Measurements from ENCODE around the genes C6orf226, KLHDC3 and CRIP3.

- PRO-cap: no peak
Observed at GRCh38 chr6:42795839-42796398, 14.1 kb downstream of the BICRAL start.

DNA sequence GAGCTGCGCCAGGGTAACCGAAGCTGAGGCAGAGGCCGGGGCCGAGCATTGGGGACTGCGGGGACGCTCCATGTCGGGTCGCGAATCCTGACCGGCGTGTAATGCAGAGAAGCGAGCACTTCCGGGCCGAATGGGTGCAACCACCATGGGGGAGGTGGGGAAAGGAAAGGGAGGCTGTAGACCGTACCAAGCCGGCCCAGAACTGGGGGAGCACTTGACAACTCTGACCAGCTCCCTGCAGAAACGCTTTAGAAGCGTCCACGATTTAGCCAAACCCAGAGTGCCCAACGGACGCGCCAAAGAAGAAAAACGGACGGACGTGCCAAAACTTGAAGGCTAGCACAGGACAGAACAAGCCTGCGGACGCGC is at the start of gene C6orf226:
C6orf226 (minus strand) TSS at position 105 of the 369 bp plus-strand sequence.
- PRO-cap: bidirectional peak, plus-strand start at position 299 of the sequence, minus-strand start at position 103 of the sequence

- PRO-cap: bidirectional peak, plus-strand start at chr6:43014268, minus-strand start at chr6:43013919
Observed at GRCh38 chr6:43014025-43014982, at the start of gene KLHDC3. KLHDC3 (plus strand) TSS chr6:43014249.

GRCh38 chr6:43026967-43027736 is 5.7 kb downstream of the RRP36 start:
- PRO-cap: no peak

DNA sequence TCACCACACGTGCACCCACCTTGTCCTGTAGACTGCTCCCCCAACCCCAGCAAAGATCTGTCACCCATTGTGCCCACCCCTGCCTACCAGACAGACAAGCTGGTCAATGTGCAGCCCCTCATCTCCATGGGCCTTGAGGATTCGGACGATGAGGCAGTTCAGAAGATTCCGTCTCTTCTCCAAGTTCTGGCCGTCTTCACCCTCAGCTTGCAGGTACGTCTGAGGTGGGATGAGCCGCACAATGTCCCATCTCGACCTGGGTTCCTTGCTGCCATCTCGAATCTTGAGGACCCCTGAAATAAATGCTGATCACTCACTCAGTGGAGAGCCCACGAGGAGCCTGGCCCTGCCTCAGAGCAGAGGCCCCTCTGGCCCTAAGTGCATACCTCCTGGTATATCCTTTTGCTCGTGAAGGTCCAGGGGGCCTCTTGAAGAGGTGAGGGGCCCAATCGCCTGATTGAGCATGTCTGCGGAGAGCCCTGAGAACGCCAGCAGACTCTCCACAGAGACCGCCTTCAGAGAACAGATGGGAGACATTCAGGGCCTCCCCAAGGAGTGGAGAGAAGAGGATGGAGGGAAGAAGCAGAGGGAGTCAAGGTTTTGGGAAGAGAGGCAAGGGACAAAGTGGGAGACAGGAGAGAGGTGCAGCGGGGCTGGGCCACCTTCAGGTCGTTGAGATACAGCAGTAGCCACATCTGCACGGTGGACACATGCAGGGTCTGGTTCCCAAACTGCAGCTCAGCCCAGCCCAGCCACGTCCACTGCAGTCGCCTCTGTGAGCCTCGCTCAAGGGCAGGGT is 15.3 kb downstream of the CUL7 start:
- PRO-cap: no peak

- PRO-cap: no peak
Observed at GRCh38 chr6:43058331-43059005, 766 bp downstream of the MRPL2 start.

- PRO-cap: no peak
Observed at GRCh38 chr6:43178936-43179503, 3.0 kb upstream of the CUL9 start.

DNA sequence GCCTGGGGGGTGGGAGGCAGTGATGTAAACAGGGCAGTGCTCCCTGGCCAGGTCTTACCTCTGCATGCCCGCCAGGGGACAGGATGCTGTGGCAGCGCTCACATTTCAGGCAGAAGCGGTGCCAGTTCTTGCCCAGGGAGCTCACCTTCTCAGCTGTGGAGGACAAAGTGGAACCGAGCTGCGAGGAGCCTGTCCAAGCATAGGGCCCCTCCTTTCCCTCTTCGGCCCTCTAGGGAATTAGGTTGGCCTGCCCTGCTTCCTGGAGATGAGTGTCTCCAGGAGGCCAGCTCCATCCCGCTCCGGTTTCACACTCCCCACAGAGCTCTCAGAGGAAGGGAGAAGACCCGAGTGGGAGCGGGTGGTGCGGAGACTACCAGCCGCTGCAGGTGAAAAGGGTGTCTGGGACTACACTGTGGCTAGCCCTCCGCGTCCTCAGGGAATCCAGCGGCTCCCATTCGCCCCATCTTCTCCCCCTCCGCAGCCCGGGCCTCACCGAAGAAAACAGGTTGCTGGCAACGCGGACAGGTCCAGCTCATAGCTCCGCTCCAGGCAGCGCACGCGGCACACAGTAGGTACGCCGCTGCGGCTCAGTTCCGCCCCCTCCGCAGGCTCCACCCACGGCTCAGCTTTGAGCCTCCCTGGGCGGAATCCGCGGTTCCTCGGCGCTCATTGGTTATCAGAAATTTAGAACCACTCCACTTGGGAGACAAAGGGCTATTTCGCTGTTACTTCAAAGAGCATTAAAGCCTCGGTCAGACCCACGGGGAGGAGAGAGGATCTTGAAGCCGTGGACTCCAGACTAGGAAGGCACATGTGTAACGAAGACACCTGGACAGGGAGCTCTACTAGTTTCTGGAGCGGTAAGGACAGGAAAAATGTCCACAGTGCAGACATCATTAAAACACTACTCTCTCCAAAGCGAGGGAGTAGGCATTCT is at the start of gene CRIP3:
CRIP3 (minus strand) TSS at position 570 of the 937 bp plus-strand sequence.
- PRO-cap: no peak

GRCh38 chr6:43614342-43615168 is 14.5 kb downstream of the GTPBP2 start:
- PRO-cap: no peak

DNA sequence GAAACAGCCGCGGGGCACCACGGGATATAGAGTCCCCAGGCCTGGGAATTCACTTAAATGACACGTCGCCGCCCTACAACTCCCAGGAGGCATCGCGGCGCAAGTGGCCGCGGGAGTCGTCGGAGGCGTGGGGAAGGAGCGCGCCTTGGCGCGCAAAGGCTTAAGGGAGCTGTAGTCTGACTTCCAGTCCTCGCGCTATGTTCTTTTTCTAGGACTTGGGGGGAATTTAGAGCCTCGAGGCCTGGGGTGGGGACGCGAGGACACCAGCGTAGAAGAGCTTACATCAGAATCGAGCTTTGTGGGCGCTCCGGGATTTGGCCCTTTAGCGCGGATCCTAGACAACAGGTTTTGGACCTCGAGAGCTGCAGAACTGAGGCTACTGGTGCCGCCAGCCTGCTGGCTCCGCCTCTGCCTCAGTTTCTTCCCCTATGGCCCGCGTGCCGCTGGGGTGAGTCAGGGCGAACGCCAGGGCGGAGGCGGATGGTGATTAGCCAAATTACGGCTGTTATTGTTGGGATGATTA is 319 bp upstream of the GTPBP2 start:
- PRO-cap: bidirectional peak, plus-strand start at position 174 of the sequence, minus-strand start outside the sequence; bidirectional peak, plus-strand start at position 367 of the sequence, minus-strand start at position 372 of the sequence

DNA sequence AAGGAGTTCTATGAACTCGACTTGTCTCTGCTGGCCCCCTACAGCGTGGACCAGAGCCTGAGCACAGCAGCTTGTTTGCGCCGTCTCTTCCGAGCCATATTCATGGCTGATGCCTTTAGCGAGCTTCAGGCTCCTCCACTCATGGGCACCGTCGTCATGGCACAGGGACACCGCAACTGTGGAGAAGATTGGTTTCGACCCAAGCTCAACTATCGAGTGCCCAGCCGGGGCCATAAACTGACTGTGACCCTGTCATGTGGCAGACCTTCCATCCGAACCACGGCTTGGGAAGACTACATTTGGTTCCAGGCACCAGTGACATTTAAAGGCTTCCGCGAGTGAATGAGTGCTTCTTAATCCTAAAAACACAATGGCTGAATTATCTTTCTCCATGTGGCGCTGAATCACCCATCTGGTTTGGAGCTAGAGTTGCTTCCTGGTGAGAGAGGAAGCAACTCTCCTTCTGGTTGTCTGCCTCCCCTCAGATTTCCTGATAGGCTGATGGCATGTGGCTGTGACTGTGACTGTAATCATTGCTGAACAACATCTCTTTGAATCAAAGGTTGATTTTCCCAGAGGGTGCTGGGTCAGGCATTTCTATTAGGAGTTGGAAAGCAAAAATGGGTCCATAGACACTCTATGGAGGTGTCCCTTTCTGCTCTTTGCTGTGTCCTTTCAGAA is 4.5 kb upstream of the RSPH9 start:
- PRO-cap: no peak

DNA sequence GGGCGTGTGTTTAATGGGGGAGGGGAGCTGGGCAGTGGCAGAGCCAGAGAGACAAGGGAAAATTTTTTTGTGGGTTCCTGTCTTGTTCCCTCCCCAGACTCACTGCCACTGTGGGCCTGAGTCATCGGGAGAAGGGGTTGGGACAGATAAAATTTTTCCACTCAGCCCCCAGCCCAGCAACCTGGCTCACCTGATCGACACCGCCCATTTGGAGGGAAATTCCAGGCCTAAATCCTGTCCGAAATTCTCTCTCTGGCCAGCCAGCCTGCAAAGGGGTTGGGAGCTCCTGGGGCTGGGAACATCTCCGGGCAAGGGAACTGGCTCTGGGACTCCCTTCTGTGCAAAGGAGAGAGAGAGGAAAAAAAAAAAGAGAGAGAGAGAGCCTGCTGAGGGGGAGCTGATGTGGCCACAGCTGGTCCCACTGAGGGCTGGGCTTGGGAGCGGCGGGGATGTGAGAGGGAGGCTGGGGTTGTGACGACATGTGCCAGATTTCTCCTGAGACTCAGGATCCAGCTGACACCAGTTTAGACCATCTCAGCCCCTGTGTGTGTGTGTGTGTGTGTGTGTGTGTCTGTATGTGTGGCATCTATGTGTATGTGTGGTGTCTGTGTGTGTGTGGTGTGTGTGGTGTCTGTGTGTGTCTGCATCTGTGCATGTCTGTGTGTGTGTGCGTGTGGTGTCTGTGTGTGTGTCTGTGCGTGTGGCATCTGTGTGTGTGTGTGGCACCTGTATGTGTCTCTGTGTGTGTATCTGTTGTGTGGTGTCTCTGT is 32.3 kb upstream of the VEGFA start:
- PRO-cap: no peak

DNA sequence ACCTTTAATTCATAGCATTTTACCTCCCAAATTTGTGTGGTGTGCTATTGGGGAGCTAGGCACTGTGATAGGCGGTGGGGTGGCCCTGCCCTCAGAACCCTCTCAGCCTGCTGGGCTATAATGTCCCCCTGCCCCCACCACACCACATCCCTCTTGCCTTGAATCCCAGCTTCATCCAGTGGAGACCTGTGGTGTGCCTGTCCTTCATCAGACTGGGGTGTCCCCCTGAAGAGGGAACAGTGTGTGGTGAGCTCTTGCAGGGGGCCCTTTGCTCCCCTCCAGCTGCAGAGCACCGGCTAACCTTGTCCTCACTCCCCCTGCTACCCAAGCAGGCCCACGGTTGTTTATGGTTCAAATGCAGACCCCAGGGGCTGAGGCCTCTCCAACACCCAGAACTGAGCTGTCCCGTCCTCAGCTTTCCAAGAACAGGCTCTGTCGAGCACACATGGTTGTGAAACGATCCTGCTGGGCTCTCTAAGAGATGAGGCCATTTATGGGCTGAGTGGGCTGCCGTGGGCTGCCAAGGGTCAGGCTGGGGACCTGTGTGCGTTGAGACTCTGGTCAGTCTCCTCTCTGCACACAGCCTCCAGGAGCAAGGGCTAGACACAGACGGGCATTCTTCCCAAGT is 26.9 kb upstream of the VEGFA start:
- PRO-cap: no peak

- PRO-cap: no peak
Observed at GRCh38 chr6:43776965-43777715, 7.1 kb downstream of the VEGFA start.

- PRO-cap: no peak
Observed at GRCh38 chr6:43778740-43779624, 9.0 kb downstream of the VEGFA start.

GRCh38 chr6:43803857-43805182 is 34.3 kb downstream of the VEGFA start:
- PRO-cap: bidirectional peak, plus-strand start at chr6:43804258, minus-strand start at chr6:43804243; bidirectional peak, plus-strand start at chr6:43804380, minus-strand start at chr6:43804274; bidirectional peak, plus-strand start at chr6:43804771, minus-strand start at chr6:43804540

DNA sequence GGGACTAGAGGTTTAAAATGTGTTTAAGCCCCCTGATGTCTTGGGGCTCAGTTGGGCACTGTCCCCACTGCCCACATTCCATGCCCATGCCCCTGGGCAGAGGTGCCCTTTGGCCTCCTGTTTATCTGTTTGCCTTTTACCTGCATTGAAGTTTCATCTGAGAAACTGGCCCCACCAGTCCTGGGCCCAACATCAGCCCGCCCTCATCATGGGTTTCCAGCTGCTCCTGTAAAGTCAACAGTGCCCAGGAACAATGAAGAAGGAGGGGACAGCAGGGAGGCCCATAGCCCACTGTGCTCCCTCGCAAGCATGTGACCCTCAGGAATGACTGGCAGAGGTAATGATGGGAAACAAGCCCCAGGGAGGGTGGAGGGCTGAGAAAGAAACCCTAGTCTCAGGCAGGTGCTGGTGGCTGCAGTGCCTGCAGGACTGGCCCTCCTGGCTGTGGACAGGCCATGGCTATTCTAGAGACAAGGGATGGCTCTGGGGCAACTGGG is 104.3 kb downstream of the VEGFA start:
- PRO-cap: no peak

DNA sequence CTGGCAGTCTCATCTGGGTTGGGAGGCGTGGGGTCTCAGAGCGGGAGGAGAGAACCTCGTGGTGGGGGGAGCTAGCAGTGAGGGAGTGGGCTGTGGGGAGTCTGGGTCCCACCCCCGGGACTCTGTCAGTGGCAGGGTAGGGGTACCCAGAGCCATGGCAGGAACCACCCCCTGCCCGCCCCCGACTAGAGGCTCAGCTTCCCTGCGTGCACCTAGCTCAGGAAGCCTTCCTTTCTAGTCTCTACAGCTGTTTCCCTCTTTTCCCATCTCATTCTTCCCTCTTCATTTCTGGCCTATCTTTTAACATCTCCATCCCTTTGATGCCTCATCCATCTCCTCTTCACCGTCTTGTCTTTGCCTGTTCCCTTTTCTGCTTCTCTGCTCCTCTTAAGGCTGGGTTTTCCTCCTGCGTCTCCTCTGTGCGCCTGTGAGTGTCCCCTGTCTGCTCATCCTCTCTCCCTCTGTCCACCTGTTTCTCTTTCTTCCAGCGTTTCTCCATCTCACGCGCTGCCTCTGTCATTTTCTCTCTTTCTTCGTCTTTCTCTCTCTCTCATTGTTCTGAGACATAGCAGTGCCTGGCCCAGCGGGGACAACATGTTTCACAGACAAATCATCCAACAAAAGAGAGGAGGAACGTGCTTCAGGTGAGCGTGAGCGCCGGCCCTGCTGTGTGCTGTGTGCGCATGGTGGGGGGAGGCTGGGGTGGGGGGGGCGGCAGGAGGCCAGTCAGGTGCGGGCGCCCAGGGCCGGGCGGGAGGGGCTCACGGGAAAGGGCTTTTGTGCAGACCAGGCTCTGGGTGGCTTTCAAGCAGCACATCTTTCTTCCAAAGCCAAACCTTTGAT is 121.0 kb downstream of the VEGFA start:
- PRO-cap: no peak

- PRO-cap: no peak
Observed at GRCh38 chr6:43909596-43910221, 139.7 kb downstream of the VEGFA start.

GRCh38 chr6:43916706-43917264 is 146.8 kb downstream of the VEGFA start:
- PRO-cap: unidirectional peak, plus-strand start at chr6:43916857

All from left colon (tissue), 1 donor.